ENCODE measurements around a stretch of chr7.

DNA sequence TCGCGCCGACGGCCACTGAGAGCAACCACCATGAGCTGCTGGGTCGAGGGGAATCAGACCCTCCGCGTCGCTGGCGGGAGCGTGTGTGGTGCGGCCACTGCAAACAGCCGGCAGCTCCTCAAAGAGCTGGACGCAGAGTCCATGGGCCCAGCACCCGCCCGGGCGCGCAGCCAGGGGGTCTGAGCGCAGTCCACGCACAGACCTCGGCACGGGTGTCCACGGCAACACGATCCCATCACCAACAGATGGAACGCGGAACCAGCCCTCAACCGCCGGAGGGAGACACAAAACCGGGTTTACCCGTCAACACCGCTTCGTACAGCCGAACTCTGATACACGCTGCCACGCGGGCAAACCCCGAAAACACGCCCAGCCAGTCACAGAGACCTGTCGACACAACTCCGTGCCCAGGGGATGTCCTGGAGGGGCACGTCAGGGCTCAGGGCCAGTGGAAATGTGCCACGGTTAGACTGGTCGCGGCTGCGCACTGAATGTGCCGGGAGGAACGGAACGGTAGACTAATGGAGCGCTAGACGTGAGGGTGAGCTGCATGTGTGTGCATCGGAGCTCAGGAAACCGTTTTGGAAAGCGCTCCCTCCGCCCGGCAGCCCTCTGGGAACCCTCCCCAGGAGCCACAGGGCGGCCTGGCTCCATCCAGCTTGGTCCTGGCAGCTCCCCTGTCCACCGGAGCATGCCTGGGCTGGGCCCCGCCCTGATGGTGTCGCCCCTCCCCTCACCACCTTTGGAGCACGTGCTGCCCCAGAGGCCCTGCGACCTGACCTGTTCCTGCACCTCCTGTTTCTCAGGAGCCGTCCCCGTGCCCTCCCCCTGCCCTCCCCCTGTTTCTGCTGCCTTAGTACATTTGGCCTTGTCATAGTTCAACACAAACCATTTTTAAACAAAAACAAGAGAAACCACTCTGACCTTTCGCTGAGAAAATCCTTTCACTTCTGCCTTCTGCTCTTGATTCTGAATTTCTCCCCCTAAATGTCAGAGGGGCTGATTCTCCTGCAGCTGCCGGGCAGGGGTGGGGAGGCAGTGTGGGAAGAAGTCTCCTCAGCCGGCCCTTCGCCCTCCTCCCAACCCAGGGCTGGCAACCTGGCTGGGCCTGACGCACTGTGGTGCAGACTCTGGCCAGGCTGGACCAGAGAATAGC, 147.5 kb downstream of the ELFN1 start:
- RRBS: 95% methylated on average over 4 of the region's 67 CpGs

DNA sequence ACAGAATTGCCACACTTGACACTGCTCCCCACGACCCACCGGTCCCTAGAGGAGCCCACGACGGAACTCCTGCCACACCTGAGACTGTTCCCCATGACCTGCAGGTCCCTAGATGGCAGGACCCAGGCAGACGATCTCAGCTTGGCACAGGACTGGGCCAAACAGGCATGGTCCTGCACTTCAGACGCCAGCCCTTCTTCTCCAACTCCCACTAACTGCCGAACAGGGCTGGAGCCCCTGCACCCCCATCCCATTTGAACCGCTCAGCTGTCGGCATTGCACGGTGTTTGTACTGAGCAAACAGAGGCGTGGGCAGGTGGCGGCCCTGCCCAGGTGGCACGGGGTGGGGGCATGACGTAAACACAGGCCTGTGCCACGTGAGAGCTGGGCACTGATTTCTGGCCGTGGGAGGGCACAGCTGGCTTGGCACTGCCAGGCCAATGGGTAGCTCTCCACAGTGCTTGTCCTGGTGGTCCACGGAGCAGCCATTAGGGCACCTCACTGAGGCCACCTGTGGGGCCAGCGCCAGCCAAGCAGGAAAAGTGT, 258.4 kb downstream of the ELFN1 start:
- RRBS: no CpG with 5 or more reads among the region's 18 CpGs

GRCh38 chr7:2069973-2070585, 162.7 kb downstream of the MAD1L1 start:
- RRBS: 94% methylated on average over 4 of the region's 20 CpGs

- RRBS: no CpG with 5 or more reads among the region's 10 CpGs
These were observed 3.5 kb upstream of the CHST12 start for GRCh38 chr7:2399648-2400564.

GRCh38 chr7:2411808-2412724, 8.7 kb downstream of the CHST12 start:
- RRBS: no CpG with 5 or more reads among the region's 12 CpGs

- RRBS: no CpG with 5 or more reads among the region's 50 CpGs
These were observed 16.5 kb downstream of the BRAT1 start for GRCh38 chr7:2538562-2539541.

GRCh38 chr7:2541134-2541678, 14.1 kb downstream of the BRAT1 start:
- RRBS: no CpG with 5 or more reads among the region's 31 CpGs

DNA sequence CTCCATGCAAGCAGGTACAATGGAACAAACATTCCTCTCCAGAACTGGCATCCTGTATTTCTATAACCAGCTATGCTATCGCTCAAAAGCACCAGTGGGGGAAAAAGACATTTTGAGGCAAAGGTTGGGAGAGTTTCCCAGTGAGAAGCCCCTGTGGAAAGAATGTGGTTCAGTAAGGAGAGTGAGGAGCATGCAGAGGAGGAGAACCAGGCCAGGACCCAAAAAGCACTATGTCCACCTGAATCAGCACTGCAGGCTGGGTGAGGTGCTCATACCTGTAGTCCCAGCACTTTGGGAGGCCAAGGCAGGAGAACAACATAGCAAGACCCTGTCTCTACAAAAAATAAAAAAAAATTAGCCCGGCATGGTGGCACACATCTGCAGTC, 7.2 kb downstream of the BRAT1 start:
- RRBS: no CpG with 5 or more reads among the region's 2 CpGs

DNA sequence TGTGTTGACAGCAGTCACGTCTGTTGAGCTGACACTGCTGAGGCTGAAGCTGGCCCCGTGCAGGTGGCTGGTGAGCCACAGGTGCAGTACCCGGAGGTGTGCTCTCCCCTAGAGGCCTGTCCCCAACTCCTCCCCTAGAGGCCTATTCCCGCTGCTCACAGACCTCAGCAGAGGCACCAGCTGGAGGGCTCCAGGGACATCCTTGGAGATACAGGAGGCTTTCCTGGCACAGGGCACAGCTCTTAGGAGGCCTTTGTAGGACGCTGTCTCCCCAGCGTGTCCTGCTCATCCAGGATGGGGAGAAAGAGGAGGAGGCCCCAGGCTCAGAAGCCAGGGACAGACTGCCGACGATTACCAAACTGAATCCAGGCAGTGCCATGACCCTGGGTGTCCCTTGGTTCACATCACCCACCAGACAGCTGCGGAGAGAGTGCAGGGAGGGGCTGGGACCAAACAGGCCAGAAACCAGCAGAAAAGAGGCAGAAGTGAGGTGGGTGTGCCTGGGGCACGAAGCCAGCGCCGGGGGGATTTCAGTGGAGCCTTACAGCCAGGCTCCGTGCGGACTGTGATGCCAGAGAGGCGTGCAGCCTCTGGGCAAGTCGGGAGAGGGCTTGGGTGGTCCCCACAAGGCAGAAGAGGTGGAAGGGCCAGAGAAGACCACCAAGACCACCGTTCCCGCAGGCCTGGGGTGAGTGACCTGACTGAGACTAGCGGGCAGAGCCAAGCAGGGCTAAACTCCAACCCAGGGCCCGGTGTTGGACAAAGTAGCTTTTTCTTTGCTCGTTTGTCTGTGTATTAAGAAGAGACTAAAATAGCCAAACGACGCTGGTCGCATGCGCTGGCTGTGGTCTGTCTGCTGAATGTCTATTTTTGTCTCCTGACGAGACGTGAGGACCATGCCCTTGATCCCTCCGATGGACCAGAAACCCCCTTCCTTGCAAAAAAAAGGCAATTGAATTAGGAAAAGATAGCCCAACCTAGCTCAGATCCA, 18.3 kb upstream of the TTYH3 start:
- RRBS: no CpG with 5 or more reads among the region's 28 CpGs

GRCh38 chr7:2628082-2628623, 3.6 kb upstream of the TTYH3 start:
- RRBS: no CpG with 5 or more reads among the region's 12 CpGs

- RRBS: 2% methylated on average over 7 of the region's 43 CpGs
These were observed 1.1 kb downstream of the TTYH3 start for GRCh38 chr7:2632519-2633720.

DNA sequence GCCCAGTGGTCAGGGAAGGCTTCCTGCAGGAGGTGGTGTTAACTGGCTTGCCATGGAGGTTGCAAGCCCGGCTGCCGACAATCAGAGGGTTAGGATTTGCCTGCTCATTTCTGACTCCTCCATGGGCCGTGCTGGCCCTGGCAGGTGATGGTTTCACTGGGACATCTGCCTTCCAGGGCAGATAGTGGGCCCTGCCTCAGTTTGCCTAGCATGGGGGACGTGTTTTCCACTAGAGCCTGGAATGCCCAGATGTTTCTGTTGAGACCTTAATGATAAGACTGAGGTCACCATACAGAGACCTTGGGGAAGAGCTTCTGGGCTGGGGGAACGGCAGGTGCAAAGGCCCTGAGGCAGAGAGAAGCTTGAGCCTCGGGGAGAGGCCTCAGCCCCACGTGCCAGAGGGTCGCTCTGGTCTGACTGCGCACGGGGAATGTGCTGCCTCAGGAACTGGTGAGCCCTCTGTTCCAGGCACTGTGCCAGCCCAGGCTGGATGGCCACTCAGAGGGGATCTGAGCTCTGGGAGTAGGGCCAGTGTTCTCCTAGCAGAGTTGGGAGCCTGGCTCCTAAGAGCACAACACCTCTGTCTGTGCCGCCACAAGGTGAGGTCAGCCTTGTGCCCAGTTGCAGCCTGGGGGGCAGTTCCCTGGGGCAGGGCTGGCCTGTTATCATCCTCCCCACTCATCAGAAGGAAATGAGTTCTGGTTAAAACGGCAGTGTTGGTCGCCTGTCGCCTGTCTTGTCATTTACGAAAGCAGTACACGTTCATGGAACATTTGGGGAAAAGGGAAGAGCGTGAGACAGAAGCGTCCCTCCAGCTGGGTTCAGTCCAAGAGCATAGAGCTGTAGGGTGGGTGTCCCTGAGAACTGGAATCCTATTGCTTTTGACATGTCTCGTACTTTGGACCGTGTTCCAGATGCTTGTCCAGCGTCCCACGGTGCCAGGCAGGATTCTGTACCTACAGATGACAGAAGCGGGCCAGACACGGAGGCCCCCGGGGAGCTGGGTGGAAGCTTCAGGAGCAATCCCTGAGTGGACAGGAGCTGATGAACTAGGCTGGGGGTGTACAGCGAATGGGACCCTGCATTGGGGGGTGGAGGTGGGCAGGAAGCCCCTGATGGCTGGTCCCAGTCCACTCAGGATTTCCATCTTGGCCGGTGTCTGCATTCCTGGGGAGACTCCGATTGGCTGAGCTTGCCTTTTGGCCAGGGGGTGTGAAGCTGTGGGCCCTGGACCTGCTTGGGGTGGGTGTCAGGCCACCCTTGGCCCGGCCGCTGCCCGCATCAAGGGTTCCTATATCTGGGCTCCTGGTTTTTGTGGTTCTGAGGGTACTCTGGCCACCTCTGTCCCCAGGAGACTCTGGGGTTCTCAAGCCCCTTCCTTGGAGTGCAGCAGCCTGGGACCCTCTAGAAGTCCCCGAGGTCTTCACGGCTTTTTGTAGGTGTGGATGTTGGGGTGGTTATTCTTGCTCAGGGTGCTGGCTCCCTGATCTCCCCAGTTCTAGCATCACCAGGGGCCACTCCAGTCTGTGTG, 4.3 kb downstream of the TTYH3 start:
- RRBS: 92% methylated on average over 3 of the region's 33 CpGs

GRCh38 chr7:2638854-2639823, 7.4 kb downstream of the TTYH3 start:
- RRBS: 95% methylated on average over 6 of the region's 35 CpGs

GRCh38 chr7:2641344-2642165, 9.8 kb downstream of the TTYH3 start:
- RRBS: 5% methylated on average over 12 of the region's 37 CpGs

DNA sequence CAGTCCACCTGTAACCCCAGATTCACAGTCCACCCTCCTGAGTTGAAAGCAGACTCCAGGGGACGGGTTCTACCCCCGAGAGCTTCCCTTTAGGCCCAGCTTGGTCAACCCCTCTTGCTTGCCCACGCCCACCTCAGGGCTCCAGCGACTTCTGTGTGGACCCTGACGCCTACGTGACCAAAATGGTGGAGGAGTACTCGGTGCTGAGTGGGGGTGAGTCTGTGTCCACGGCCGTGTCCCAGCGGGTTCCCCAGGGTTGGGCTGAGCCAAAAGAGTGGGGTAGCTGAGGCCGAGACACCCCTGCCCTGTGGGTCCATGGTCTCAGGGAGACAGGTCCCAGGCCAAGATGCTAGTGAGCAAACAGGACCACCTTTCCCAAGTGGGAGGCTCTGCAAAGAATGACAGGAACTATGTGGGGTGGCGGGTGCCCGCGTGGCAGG, 18.0 kb downstream of the TTYH3 start:
- RRBS: no CpG with 5 or more reads among the region's 14 CpGs

- RRBS: 72% methylated on average over 5 of the region's 29 CpGs
These were observed 10.9 kb downstream of the AMZ1 start for GRCh38 chr7:2698711-2699534.

- RRBS: no CpG with 5 or more reads among the region's 25 CpGs
These were observed 56.7 kb downstream of the GNA12 start for GRCh38 chr7:2787245-2787957.

DNA sequence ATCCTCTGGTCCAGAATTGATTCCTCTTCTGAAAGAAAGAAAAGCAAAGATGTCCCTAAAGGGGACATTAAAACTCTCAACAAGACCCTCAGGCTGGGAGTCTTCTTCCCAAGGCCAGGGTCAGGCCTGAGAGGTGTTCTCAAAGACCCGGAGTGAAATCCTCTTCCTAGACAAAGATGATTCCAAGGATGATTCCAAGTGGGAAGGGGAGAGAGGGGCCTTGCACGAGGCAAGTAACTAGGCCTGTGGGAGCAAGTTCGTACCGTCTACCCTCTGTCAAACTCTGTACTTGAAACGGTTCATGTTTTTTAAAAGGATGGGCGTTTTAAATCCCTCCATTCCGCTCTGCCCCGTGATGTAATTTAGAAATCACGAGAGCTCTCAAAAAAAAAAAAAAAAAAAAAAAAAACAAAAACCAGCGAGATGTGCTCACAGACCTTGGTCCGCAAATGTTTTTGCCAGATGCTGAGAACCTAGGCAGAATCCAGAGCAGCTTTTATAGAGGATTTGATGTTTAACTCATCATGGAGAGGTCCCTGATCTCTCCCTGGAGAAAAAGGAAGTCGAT, 114.6 kb upstream of the CARD11 start:
- RRBS: no CpG with 5 or more reads among the region's 12 CpGs

DNA sequence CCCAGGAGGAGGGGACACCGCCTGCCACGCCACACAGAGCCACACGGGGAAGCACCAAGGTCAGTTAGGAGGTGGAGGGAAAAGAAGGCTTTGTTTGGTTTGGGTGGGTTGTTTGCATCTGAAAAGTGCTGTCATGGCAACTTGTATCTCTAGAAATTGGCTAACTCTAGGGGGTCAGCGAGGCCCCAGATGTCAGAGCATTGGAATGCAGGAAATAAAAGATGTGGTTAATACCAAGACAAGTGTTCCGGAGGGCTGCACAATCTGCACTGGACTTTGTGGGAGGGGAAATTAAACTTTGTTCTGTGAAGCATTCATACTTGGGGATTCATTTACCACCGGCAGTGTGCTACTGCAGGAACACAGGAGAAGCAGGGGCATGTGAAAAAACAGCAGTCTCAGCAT, 106.3 kb upstream of the SDK1 start:
- RRBS: 4% methylated on average over 2 of the region's 6 CpGs

- RRBS: no CpG with 5 or more reads among the region's 6 CpGs
These were observed 84.0 kb upstream of the SDK1 start for GRCh38 chr7:3216926-3217632.

All from aortic smooth muscle cell (primary cell).